Heart right ventricle (tissue), 2 donors: ENCODE measurements around a stretch of chr9.

- PRO-cap, 2 experiments = no peak in any of the 2 experiments
Measured at GRCh38 chr9:135946224-135946737, 14.9 kb downstream of the UBAC1 start.

DNA sequence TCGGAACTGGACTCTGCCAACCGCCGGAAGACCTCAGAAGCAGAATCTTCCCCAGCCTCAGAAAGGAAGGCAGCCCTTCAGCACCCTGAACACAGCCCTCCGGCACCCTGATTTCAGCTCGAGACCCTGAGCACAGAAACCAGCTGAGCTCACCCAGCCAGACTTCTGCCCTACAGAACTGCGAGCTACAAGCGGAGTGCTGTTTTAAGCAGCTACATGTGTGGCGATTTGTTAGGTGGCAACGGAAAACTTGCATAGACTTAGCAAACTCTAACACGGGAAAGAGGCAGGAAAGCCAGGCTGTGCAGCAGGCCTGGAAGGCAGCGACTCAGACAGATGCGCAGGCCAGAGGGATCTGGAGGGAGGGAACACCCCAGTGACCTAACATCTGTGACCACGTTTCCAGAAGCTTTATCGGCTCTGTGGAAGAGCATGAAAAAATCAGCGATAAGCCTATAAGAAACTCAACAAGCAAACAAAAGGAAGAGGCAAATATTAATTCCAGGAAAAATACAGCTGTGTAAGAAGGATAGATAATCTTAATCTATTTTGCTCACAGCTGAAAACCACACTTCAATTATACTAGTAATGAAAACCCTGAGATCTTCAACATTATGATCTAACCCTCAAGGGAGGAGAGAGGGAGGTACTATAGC is 11.0 kb downstream of the UBAC1 start:
- PRO-cap, 2 experiments = no peak in any of the 2 experiments

GRCh38 chr9:135969097-135970129 is 8.2 kb upstream of the UBAC1 start:
- PRO-cap, 2 experiments = no peak in any of the 2 experiments

DNA sequence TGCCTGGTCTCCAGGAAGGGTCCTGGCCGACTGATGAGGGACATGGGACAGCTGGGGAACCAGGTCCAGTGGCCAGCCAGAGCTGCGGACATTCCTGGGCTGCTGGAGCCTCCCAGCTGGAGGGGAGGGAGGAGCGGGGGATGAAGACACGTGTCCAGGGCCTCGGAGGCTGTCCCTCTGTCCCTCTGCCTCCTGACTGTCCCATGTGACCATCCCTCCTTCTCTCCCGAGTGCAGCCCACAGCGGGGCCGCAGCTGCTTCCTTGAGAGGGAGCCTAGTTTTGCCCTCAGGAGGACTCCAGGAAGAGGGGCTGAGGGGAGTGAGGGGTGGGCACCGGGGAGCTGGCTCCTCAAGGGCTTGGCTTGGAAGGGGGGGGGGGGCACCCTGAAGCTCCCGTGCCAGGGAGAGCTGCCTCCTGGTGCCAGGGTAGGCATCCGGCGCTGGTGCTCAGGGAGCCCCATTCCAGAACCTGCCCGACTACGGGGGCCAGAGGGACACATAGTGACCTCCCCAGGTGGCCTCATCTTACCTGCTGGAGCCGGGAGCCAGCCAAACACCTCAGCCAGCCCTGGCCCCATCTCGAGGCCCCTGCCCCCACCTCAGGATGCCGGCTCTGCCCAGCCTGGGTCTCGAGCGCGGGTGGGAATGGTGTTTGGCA is 41.9 kb upstream of the UBAC1 start:
- PRO-cap, 2 experiments = no peak in any of the 2 experiments

DNA sequence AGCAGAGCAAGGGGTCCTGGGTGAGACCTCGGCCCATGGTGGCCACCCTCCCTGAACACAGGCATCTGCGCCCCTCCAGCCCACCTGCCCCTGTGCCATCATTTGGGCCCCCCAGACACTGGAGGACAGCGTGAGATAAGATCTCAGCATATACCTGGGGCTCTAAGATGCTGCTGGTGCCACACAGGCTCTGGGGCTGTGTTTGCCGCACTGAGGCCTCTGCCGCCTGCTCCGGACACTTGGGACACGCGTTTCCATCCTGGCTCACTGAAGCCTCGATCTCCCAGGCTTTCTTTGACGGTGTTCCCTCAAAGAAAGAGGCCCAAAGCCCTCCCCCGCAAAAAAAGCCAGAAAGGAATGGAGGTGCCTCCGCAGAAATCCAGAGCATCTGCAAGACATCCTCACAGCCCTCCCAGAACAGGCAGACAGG is 3.4 kb downstream of the TMEM250 start:
- PRO-cap, 2 experiments = no peak in any of the 2 experiments

DNA sequence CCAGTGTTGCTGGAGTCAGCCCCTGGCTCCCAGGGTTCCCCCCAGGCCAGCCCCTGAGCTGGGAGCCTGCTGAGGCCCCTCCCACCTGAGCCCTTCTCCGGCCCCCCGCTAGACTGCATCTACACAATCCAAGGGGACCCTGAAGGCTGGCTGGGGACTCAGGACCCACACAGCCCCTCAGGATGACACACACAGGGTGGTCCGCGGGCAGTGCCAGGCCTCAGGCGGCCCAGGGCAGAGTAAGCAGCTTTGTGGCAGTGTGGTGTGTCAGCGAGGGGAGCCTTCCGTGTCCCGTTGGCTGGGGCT is 3.0 kb downstream of the TMEM250 start:
- PRO-cap, 2 experiments = no peak in any of the 2 experiments

- PRO-cap, 2 experiments = peak in 1 of 2 experiments; most common minus-strand start chr9:136343996 (in 1)
Measured at GRCh38 chr9:136343719-136344248, 16.4 kb downstream of the GPSM1 start.

DNA sequence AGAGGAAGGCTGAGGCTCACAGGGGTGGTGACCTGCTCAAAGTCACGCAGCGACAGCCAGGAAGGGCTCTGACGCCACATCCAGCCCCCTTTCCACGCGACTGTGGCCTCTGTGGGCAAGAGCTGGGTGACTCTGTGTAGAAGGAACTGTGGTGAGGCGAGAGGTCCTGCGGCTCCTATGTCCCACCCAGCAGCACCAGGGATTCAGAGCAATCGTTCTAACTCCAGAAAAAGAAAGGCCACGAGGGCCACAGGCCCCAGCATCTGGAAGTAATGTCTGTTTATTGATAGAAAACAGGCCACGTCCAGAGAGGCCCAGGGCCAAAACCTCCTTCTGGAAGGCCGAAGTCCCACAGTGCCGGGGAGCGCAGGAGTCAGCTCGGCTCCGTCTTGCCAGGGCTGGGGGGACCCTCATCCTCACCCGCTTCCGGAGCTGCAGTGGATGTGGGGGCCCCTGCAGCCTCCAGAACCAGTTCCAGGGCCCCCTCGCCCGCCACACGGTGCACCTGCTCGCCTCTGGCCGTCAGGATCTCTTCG is 1.8 kb downstream of the DNLZ start:
- PRO-cap, 2 experiments = no peak in any of the 2 experiments

DNA sequence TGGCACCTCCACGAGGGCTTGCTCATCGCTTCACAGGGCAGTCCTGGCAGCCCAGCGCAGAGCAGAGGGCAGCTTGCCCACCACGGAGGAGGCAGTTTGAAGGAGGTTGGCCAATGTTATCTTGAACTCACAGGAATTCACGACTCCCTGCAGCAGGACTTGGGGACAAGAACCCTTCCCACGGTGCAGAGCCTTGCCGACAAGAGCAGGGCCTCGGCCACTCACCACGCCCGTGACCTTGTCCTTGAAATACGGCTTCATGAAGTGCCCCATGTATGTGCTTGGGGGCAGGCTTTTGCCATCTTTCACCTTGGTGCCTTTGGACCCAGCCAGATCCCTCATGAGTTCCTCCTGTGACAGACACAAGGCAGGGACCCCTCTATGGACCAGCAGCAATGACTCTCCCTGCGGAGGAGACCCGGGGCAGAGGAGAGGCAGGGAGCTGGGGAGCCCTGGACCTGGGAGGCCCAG is 4.9 kb downstream of the SNAPC4 start:
- PRO-cap, 2 experiments = no peak in any of the 2 experiments

- PRO-cap, 2 experiments = no peak in any of the 2 experiments
Measured at GRCh38 chr9:136437353-136438089, 2.1 kb downstream of the INPP5E start.

DNA sequence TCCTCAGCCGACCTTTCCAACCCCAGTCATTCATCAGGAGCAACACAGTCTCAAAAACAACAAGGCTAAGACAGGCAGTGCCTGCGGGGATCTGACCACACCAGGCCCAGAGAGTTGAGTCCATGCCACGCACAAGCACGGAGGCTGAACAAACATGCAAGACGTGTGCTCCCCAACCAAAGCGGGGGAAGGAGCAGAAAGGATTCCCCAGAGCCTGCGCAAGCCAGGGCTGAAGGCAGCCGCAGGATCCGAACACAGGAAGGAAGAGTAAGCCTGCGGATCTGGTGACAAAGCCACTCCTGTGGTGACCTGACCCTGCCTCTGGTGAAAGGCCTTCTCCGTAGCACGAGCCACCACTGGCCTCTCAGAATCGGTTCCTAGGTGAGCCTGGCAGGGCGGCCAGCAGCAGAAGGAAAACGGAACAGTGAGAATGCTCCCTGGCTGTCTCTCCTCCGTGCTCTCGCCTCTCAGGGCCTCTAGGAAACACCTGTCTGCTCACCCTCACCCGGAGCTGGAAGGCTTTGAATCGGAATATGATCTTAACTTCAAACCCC is 12.8 kb downstream of the SEC16A start:
- PRO-cap, 2 experiments = no peak in any of the 2 experiments

DNA sequence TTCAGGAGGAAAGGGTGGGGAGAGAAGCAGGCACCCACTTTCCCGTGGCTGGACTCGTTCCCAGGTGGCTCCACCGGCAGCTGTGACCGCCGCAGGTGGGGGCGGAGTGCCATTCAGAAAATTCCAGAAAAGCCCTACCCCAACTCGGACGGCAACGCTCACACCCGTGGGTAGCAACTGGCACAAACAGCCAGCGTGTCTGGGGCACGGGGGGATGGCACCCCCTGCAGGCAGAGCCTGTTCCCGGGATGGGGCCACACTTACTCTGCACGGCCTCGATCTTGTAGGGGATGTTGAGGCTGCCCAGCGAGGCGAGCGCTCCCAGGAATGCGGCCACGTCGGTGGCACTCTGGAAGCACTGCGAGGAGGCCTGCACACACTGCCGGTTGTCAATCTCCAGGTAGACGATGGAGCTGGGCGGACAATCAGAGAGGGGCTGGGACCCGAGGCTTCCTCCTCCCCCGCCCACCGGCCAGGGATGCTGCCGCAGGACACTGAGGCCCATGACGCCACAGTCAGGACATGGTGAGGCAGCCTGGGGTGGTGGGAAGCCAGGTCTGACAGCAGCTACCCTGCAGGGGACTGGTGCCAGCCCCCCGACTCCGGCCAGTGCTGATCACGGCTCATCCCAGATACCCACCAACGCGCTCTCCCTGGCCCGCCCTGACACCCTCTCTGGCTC is 20.2 kb upstream of the SEC16A start:
- PRO-cap, 2 experiments = no peak in any of the 2 experiments

GRCh38 chr9:136518526-136519123 is 27.2 kb downstream of the NOTCH1 start:
- PRO-cap, 2 experiments = no peak in any of the 2 experiments

- PRO-cap, 2 experiments = no peak in any of the 2 experiments
Measured at GRCh38 chr9:136532232-136532707, 13.6 kb downstream of the NOTCH1 start.

- PRO-cap, 2 experiments = no peak in any of the 2 experiments
Measured at GRCh38 chr9:136540089-136540815, 5.6 kb downstream of the NOTCH1 start.

GRCh38 chr9:136565234-136565947 is 19.5 kb upstream of the NOTCH1 start:
- PRO-cap, 2 experiments = peak in 2 of 2 experiments; most common plus-strand start chr9:136565573 (in 2); most common minus-strand start chr9:136565411 (in 2)

GRCh38 chr9:136648748-136649284 is 13.9 kb upstream of the EGFL7 start:
- PRO-cap, 2 experiments = peak in 2 of 2 experiments; most common plus-strand start chr9:136649021 (in 1); most common minus-strand start chr9:136649076 (in 2)

- PRO-cap, 2 experiments = no peak in any of the 2 experiments
Measured at GRCh38 chr9:136676861-136677615, 10.2 kb downstream of the AGPAT2 start.

DNA sequence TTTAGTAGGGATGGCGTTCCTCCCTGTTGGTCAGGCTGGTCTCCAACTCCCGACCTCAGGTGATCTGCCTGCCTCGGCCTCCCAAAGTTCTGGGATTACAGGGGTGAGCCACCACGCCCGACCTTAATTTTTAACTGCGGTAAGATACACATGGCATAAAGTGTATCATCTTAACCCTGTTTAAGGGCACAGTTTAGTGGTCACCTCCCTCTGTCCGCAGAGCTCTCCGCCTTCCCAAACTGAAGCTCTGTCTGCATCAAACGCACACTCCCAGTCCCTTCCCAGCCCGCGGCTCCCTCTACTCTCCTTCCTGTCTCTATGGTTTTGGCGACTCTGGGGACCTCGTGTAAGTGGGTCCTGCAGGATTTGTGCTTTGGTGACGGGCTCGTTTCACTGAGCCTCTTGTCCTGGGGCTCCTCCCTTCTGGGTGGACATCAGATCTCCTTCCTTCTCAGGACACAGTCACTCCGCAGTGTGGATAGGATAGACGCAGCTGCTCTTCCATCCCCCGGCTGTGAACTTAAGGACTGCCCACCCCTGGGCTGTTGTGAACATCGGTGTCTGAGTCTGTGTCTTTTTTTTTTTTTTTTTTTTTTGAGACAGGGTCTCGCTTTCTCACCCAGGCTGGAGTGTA is 3.4 kb downstream of the DIPK1B start:
- PRO-cap, 2 experiments = peak in 2 of 2 experiments; most common plus-strand start position 461 of the sequence (in 2); most common minus-strand start position 320 of the sequence (in 2)

DNA sequence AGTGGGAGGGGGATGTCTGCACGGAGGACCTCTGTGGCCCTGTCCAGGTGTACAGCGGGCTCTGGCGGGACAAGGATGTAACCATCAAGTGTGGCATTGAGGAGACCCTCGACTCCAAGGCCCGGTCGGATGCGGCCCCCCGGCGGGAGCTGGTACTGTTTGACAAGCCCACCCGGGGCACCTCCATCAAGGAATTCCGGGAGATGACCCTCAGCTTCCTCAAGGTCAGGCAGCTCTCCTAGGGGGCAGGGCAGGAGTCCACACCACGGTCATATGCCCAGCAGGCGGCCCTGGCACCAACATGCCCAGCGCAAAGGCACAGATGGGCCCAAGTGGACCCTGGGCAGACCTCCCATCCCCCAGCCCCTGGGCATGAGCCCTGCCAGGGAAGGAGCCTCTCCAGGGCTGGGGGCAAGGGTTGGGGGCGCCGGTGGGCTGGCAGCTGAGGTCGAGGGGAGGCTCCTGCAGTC is 9.7 kb downstream of the DIPK1B start:
- PRO-cap, 2 experiments = no peak in any of the 2 experiments